ENCODE results near the gene POM121L12.

GRCh38 chr7:50653086-50653483, 87.9 kb upstream of the DDC start:
- CAGE, long polyA plus RNA, result no peak
- RRBS, result no CpG with 5 or more reads among the region's 10 CpGs

DNA sequence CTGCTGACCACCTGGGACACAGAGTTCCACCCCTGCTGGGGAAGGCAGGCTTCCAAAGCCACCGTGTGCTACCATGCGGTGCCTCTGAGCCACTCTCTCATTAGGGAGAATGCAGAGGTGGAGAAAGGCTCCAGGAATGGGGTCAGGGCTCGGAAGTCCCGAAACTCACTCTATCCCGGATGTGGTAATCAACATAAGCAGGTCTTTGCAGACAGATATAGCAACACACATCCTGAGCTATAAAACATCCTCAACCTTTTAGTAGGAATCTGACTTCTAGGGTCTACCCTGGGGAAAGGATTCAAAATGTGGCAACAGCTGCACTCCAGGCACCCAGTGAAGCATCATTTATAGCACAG, 91.4 kb upstream of the DDC start:
- CAGE, long polyA plus RNA, result no peak
- RRBS, result no CpG with 5 or more reads among the region's 5 CpGs

DNA sequence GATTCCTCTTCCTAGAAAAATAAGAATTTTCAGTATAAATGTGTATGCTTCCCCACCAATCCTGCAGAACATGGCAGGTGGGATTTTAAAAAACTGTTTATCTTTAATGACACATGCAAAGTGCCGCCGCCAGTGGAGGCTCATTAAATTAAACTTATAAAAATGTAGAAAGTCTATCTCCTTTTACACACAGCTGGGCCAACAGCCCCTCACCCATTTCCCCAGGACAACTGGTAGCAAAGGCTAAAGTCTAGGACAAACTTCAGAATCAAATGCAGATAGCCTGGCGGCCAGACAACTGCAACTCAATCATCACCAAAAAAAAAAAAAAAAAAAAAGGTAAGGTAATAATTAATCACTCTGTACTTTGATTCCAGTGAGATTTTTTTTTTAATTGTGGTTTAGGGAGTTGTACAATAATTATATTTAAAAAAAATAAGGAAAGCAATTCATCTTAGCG, 98.7 kb downstream of the GRB10 start:
- CAGE, long polyA plus RNA, result no peak
- RRBS, result no CpG with 5 or more reads among the region's 4 CpGs

DNA sequence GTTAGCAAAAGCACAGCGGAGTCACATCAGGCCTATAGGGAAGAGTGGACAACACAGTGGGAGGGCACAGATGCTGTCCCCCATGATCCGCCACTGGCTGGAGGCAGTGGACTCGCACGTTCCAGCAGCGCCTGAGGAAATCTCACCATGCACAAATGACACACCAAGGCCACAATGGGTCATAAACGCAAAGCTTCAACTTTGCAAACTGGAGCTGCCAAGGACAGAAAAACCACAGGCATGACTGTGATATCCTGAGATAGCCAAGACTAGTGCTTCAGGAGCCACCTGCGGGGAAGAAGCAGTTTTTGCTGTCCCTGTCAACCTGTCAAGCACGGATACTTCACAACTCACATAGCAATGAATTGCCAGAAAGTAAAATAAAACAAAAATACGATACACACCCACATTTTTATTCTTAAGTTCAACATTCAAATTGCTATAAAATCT, 58.7 kb downstream of the GRB10 start:
- CAGE, long polyA plus RNA, result no peak
- RRBS, result no CpG with 5 or more reads among the region's 9 CpGs

DNA sequence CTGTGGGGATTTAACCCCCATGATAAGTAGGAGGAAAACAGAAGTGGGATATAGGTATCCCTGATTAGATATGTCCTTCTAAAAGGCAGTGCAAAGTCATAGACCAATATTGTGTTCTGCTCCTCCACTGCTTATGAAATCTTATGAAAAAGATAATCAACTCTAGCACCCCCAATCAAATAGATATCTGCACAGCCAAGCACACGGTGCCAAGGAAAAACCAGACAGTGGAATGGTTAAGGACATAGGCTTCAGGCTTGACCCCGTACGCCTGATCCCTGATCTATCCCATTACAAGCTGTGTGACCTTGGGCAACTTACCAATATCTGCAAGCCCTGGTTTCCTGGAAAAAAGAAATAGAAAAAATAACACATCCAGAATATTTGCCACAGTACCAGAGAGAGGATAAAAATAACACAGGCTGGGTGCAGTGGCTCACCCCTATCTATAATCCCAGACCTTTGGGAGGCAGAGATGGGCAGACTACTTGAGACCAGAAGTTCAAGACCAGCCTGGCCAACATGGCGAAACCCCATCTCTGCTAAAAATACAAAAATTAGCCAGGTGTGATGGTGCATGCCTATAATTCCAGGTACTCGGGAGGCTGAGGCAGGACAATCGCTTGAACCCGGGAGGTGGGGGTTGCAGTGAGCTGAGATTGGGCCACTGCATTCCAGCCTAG, 56.9 kb downstream of the GRB10 start:
- CAGE, long polyA plus RNA, result no peak
- RRBS, result no CpG with 5 or more reads among the region's 7 CpGs

DNA sequence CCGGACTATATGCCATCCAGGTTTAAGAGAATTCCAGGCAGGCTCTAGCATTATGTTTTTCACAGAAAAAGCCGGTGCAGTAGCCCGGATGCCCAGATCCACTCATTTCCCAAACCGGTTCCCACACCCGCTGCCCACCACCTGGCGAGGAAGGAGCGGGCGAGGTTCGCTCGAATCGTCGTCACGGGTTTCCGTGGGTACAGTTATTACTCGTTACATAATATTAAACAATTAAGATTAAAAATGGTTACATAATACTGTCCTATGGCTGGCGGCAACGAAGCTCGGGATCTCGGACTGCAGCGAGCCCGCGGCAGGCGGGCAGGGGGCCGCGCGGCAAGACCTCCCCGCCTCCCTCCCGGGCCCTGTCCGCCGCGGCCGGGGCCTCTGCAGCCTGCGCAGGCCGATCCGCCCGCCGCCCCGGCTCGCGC, 740 bp downstream of the GRB10 start:
- CAGE, long polyA plus RNA, result no peak
- RRBS, result 29% methylated on average over 9 of the region's 40 CpGs

- CAGE, long polyA plus RNA, result no peak
- RRBS, result no CpG with 5 or more reads among the region's 17 CpGs
Measured at GRCh38 chr7:50791646-50792395, 9.1 kb upstream of the GRB10 start.

GRCh38 chr7:50793297-50793910, 10.7 kb upstream of the GRB10 start:
- CAGE, long polyA plus RNA, result no peak
- RRBS, result 2% methylated on average over 28 of the region's 78 CpGs

GRCh38 chr7:50898578-50898959, 115.9 kb upstream of the GRB10 start:
- CAGE, long polyA plus RNA, result no peak
- RRBS, result no CpG with 5 or more reads among the region's 7 CpGs

GRCh38 chr7:51010565-51011190, 228.0 kb upstream of the GRB10 start:
- CAGE, long polyA plus RNA, result no peak
- RRBS, result no CpG with 5 or more reads among the region's 10 CpGs

DNA sequence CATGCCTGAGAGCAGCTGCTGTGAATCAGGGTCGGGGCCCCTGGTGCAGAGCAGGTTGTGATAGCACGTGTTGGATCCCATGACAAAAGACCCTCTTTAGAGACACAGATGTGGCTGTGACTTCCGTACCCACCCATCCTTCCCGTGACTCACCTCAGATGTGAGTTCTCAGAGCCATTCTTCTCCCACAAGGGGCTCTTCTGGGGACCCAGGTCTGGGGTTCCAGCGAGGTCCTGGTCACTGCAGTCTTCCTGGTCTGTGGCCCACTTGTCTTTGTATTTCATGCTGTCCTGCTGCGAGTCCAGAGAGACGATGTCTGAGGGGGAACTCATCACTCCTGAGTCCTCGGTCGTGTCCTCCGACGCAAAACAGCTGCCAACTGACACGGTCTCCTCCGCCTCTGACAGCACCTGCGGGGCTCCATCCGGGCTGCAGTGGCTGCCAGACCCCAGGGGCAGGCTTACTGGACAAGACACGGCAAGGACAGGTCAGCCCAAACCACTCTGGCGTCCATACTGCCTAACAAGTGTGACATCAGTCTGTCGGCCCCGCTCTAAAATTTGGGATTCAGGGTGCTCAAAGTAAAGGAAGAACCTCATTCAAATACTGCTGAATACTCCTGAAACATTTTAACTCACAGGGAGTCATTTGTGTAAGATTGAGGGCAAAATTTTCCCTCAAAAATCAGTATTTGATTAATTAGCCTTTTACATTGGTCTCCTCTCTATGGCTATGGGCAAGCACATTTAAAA, 260.7 kb upstream of the GRB10 start:
- CAGE, long polyA plus RNA, result no peak
- RRBS, result no CpG with 5 or more reads among the region's 19 CpGs

DNA sequence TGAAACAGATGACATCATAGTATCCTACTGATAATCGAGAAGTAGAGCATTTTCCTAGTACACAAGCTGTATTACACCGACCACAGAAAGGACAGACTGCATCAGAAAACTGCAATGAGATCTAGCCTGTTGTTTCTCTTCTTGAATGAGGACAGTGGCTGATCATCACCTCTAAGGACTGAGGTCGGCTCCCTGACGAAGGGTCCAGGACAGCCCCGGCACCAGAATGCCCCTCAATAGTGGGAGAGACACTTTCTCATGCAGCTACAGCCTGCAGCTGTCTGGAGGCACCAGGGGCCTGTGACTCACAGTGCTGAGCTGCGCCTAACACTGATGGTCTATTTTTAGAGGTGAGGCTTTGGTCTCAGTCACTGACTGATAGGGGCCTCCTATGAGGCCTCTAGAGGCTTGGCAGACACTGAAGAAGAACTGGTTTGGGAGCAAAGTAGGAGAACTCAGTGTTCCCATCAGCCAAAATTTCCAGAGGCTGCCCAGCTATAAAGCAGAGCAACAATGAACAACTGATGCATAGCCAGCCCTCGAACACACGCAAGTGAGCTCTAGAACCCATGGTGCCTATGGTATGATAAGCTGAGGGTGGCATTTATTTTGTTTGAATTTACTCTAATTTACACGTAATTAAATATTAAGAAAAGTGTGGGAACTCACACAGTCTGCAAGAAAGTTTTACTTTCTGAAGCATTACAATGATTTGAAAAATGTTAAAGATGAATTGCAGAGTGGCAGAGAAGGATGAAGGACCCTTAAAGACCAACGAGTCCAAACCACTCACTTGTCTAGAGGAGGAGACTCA, 130.0 kb downstream of the COBL start:
- CAGE, long polyA plus RNA, result no peak
- RRBS, result no CpG with 5 or more reads among the region's 10 CpGs

GRCh38 chr7:52274287-52274659, 761.2 kb upstream of the POM121L12 start:
- CAGE, long polyA plus RNA, result no peak
- RRBS, result no CpG with 5 or more reads among the region's 23 CpGs

DNA sequence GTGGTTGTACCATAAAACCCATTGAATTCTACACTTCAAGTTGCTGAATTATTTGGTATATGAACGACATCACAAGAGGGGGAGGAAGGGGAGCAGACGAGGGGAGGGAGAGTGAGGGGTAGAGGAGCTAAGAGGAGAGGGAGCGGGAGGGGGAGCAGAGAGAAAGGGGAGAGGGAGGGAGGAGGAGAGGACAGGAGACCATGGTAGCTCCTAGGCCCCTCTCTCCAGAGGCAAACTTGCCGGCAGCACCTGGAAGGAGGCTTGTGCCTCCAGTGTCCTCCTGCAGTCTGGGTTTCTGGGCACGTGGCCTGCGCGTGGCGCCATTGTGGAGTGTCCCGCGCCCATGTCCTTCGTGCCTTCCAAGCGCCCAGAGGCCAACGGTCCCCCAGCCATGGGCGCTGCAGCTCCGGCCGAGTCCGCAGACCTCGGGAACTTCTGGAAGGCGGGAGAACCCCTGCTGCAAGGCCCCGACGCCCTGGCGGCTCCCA, at the start of gene POM121L12:
Gene POM121L12 (plus strand): TSS at position 353 of the 488 bp plus-strand sequence.
- CAGE, long polyA plus RNA, result no peak
- RRBS, result no CpG with 5 or more reads among the region's 22 CpGs

- CAGE, long polyA plus RNA, result no peak
- RRBS, result no CpG with 5 or more reads among the region's 3 CpGs
Measured at GRCh38 chr7:53984839-53985256, 557.3 kb upstream of the VSTM2A start.

DNA sequence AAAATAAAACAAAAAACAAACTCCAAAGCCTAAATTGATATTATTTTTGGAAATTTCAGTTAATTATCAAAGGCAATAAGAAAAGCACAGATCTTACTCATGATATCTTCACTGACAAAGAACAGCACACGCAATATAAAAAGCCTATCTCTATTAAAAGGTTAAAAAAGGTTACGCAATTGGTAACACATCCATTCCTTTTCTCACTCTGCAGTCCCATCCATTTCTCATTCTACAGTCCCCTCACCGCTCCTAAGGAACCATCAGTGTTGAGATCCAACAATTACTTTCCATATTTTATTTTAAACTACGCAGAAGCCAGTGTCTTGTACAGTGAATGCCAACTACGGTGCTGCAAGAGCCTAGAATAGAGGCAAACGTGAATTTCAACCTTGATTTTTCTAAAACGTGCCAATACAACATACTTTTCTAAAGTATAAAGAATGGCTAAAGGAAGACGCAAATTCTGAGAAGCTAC, 1.2 kb downstream of the SEC61G start:
- CAGE, long polyA plus RNA, result no peak
- RRBS, result no CpG with 5 or more reads among the region's 8 CpGs

DNA sequence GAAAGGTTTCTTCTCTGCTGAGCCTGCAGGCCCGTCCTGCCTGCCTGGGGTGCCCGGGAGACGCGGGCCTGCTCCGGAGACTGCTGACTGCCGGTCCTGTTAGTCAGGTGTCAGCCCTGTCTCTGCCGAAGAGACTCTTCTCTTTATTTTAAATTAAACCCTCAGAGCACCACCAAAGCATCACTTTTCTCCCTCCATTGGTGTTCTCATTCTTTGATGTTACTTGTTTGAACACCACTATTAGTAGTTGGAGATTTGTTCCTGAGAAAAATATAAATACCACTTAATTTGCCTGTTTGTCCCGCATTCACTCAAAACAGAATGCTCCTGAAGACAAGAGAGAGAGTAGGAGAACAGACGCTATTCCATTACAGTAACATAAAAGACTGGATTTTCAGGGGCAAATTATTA, 2.4 kb downstream of the EGFR start:
- CAGE, long polyA plus RNA, result no peak
- RRBS, result no CpG with 5 or more reads among the region's 9 CpGs

GRCh38 chr7:55029946-55030401, 11.2 kb downstream of the EGFR start:
- CAGE, long polyA plus RNA, result no peak
- RRBS, result no CpG with 5 or more reads among the region's 4 CpGs

- CAGE, long polyA plus RNA, result no peak
- RRBS, result no CpG with 5 or more reads among the region's 5 CpGs
Measured at GRCh38 chr7:55030782-55031697, 12.2 kb downstream of the EGFR start.

GRCh38 chr7:55052535-55053266, 33.9 kb downstream of the EGFR start:
- CAGE, long polyA plus RNA, result no peak
- RRBS, result no CpG with 5 or more reads among the region's 11 CpGs

Measured in BJ (cell line).